Right ventricle myocardium (tissue), 1 donor: ENCODE results near the gene OR2C1.

GRCh38 chr16:3308446-3309200, 3.3 kb downstream of the ZNF75A start:
- PRO-cap, 2 experiments: no peak in any of the 2 experiments

DNA sequence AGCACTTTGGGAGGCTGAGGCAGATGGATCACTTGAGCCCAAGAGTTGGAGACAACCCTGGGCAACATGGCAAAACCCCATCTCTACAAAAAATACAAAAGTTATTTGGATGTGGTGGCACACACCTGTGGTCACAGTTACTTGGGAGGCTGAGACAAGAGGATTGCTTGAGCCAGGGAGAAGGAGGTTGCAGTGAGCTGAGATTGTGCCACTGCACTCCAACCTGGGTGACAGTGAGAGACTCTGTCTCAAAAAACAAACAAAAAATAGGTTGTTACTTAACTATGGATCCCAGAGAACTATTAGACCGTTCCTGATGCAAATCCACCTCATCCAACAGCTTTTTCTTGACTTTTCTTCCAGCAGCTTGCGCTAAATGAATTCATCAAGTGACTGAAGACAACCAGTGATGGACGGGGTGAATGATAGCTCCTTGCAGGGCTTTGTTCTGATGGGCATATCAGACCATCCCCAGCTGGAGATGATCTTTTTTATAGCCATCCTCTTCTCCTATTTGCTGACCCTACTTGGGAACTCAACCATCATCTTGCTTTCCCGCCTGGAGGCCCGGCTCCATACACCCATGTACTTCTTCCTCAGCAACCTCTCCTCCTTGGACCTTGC, at the start of gene OR2C1:
TSS of gene OR2C1 (plus strand) at position 358 of the 624 bp plus-strand sequence.
- PRO-cap, 2 experiments: no peak in any of the 2 experiments

DNA sequence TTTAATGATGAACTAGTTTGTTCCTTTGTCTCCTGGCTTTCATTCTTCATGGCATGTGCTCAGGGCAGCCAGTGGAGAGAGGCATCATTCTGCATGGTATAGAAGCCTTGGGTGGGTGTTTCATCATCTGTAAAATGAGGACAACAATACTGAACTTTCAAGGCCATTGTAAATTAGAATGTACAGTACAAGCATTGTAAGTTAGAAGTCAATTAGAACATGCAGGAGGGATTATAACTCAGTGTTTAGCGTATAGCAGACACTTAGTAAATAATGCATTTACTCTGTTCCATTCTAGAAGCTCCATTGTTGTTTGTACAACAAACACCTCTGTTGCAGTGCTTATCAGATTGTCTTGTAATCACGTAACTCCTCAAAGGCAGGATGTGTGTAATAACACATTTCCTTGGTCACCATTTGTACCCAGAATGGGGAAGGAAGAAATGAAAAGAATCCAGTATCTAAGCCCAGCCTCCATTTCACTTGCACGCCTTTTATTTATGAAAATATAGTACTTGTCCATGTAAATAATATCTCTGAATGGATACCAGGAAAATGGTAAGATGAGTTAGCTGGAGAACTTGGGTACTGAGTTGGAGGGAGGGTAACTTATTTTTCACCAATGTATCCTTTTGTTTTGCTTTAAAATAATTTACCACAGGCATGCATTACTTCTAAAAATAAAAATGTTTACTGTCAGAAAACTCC, 7.4 kb downstream of the NAA60 start:
- PRO-cap, 2 experiments: no peak in any of the 2 experiments

DNA sequence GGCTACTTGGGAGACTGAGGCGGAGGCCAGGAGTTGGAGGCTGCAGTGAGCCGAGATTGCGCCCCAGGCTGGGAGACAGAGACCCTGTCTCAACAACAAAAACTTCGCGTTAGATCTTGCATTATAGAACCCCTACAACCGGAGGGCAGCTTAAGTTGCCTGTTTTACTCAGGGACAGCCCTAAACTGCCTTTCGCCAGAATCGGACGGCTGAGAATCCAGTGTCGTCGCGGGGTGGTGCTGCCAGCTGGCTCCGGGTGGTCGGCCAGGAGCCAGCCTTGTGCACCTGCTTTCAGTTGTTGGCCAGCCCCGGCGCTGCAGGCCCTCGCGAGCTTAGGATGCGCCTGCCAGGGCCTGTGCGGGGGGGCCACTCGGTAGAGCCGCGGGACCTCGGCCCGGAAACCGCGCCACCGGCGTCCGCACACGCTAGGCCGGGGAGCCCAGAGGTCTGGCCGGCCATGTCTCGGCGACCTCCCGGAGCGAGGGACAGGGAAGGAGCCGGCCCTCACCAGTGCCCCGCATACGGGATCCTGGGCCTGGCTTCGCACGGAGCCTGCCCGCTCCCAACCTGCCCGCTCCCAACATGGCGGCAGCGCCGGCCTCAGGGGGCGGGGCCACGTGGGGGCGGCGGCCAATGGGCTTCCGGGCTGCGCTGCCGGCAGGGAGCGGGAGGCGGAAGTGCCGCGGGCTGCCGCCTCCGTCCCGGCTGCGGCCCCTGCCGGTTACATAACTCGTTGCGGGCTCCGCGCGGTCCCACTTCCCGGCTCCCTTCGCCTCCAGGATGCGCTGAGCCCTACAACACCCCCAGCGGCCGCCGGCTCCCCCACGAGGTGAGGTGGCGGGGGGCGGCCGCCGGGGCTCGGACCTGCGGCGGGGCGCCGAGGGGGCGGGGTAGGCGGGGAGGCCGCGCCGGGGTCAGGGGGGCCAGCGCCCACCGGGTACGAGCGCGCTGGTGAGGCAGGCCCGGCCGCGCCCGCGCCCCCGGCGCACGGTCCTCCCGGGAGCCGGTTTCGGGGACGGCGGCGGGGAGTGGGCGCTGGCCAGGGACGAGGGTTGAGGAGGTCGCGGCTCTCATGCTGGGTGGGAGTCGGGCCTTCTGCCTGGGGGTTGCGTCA, 14.2 kb downstream of the NAA60 start:
- PRO-cap, 2 experiments: peak in 2 of 2 experiments; most common plus-strand start position 349 of the sequence (in 2); most common minus-strand start position 222 of the sequence (in 2)

DNA sequence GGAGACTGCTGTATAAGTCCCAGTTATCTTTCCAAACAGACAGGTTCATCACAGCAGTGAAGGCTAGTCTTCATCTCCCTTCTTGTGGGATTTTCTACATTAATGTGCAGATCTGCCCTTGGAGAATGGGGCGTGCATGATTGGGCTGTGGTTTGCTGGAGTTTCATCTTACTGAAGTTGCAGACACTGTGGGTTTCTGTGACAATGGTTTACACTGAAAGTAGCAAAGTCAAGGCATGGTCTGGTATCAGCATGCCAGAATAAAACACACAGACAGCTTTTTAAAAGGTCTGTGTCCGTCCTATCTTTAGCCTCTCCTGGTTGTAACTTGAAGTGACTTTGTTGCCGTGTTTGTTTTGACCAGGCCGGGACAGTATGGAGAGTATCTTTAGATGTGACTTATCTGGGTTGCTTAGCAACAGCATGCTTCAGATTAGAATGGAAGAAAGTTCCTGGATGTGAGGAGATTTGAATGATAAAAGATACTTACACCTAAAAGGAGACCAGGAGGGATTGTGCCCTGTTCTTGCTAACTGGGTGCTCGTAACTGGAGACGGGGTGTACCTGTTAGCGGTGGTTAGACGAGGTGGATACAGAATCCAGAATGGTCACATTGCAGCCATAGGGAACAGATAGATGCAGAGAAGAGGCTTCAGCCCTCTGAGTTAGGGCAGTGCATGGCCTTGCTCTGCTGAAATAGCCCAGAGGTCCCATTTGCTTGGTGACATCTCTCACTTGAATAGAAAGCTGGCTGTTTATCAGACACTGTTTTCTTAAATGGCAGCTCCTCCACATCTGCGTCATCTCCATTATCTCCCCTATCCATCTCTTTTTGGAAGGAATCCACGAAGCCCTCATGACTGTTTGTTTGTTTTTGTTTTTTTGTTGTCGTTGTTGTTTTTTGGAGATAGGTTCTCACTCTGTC, 16.3 kb downstream of the NAA60 start:
- PRO-cap, 2 experiments: peak in 1 of 2 experiments; most common minus-strand start position 330 of the sequence (in 1)

DNA sequence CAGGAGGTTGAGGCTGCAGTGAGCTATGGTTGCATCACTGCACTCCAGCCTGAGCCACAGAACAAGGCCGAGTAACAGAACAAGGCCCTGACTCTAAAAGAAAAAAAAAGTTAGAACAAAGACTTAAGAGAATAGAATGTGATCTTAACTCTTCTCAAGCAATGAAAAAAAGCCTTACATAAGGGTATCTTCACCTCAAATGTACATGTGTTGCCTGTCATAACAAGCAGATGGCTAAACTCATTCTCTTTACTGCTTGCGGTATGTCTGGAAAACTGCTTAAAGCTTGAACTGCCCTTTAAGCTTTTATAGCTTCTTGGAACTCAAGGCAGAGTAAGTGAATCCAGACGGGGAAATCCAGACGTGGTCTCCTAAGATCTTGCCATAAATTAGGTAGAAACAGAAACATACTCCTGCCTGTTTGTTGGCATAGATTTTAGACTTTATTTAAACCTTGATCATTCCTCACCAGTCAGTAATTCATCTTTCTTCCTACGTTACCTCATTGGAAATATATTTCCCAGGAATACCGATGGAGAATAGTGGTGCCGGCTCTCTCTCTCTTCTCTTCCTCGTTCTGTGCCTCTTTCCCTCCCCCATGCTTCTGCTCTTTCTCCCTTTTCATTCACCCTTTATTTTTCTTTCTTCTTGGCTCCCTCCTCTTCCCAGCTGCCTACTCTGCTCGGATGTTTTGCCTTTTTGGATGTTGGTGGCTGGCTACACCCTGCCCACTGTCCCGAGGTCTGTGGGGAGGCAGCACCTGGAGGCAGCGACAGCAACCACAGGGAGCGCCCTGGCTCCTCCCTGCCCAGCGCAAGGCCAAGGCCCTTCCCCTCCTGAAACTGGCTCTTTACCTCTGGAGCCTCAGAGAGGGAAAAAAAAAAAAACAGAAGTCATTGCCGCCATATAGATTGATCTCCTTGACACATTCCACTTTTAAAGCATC, 19.8 kb downstream of the CLUAP1 start:
- PRO-cap, 2 experiments: no peak in any of the 2 experiments

DNA sequence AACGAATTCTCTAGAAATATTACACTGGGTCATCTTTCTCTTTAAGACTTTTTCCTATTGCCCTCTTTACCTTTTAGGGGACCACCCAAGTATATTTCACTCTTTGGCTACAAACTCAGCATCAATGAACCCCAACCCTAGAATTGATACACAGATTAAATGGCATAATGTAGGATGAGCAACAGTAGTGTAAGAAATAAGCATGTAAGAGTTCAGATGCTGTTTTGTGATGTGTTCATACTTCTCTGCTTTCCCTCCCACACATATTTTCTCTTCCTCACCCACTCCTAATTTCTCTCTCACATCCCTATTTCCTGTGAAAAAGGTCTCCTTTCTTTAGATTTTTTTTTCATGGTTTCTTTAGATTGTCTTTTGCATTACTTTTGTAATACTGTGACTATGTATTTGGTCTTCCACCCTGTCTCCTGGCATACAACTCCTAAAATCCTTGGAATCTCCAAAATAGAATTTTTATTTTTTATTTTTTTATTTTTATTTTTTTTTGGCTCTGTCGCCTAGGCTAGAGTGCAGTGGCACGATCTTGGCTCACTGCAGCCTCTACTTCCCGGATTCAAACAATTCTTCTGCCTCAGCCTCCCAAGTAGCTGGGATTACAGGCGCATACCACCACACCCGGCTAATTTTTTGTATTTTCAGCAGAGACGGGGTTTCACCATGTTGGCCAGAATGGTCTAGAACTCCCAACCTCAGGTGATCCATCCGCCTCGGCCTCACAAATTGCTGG, 21.6 kb downstream of the CREBBP start:
- PRO-cap, 2 experiments: no peak in any of the 2 experiments

- PRO-cap, 2 experiments: no peak in any of the 2 experiments
Measured at GRCh38 chr16:3999273-3999812, 116.9 kb downstream of the ADCY9 start.

GRCh38 chr16:4032641-4033370, 83.4 kb downstream of the ADCY9 start:
- PRO-cap, 2 experiments: no peak in any of the 2 experiments

DNA sequence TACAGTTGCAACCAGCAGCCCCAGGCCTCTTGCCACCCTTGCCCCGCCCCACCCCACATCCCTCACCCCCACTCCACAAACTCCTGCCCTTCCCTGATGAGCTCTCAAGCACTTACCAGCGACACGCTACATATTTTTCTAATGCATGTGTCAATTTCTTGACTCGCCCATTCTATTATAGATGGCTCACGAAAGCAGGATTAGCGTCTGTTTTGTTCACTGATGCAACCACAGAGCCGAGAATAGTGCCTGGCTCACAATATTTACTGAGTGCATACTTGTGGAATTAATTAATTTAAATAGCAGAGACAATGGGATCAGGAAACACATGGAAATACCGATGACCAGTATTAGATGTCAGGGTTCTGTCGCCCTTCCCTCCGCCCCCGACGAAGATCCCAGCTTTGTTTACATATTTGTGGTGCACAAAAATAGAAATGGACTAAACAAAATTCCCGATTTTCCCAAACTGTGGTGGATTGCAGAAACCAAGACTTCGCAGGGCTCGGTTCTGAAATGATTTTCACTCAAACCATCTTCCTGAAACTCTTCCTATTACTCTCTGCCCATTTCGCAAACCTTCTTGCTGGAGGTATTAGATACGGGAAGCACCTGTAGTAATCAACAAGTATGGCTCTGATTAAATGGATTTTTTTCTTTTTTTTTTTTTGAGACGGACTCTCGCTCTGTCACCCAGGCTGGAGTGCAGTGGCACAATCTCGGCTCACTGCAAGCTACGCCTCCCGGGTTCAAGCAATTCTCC, 62.1 kb downstream of the ADCY9 start:
- PRO-cap, 2 experiments: no peak in any of the 2 experiments

DNA sequence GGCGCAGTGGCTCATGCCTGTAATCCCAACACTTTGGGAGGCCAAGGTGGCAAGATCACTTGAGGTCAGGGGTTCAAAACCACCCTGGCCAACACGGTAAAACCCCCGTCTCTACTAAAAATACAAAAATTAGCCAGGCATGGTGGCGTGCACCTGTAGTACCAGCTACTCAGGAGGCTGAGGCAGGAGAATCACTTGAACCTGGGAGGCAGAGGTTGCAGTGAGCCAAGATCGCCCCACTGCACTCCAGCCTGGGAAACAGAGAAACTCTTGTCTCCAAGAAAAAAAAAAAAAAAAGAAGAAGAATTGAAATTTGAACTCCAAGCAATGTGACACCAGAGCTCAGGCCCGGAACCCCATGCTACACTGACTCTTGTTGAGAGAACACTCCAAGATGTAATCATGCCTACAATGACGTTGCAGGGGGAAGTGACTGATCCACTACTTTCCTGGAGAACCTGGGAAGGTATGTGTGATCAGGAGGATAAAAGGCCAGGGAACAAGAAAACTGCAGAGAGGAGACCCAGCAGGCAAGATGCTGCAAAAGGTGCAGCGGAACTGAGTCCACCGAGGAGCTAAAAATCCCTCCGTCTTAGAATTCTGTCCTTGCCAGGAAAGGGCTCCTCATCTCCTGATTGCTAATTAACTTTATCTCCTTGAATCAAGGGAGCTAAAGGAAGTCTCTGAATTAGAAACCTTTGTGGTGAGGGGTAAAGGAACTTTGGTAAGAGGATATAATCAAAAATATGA, 57.9 kb downstream of the ADCY9 start:
- PRO-cap, 2 experiments: no peak in any of the 2 experiments

GRCh38 chr16:4090124-4091097, 25.8 kb downstream of the ADCY9 start:
- PRO-cap, 2 experiments: peak in 2 of 2 experiments; most common plus-strand start chr16:4090564 (in 1); most common minus-strand start chr16:4090483 (in 1)

- PRO-cap, 2 experiments: no peak in any of the 2 experiments
Measured at GRCh38 chr16:4218132-4218865, 23.6 kb downstream of the SRL start.

DNA sequence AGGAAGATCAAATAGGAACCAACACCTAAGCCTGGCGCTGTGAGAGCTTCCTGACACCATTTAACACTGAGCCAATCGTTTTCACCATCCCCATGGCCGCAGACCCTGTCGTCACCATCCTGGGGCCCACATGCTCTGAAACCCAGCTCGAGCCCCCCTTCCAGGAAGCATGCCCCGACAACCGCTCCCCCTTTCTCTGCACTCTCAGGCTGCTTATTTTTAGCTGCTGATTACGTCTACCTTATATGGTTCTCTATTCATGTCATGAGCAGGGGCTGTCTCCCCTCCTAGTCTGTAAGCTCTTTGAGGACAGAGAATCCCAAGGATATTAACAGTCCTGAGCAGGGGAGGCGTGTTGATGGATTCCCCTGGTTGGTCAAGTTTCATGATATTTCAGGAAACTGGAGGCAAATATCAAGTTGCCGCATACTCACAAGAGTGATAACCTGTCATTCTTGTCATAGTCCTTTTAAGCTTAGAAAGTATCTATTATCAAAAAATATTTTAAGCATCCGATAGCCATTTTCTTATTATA, 10.4 kb downstream of the SRL start:
- PRO-cap, 2 experiments: peak in 2 of 2 experiments; most common plus-strand start position 331 of the sequence (in 2); most common minus-strand start position 137 of the sequence (in 1)

- PRO-cap, 2 experiments: no peak in any of the 2 experiments
Measured at GRCh38 chr16:4260046-4260779, 12.6 kb downstream of the TFAP4 start.

DNA sequence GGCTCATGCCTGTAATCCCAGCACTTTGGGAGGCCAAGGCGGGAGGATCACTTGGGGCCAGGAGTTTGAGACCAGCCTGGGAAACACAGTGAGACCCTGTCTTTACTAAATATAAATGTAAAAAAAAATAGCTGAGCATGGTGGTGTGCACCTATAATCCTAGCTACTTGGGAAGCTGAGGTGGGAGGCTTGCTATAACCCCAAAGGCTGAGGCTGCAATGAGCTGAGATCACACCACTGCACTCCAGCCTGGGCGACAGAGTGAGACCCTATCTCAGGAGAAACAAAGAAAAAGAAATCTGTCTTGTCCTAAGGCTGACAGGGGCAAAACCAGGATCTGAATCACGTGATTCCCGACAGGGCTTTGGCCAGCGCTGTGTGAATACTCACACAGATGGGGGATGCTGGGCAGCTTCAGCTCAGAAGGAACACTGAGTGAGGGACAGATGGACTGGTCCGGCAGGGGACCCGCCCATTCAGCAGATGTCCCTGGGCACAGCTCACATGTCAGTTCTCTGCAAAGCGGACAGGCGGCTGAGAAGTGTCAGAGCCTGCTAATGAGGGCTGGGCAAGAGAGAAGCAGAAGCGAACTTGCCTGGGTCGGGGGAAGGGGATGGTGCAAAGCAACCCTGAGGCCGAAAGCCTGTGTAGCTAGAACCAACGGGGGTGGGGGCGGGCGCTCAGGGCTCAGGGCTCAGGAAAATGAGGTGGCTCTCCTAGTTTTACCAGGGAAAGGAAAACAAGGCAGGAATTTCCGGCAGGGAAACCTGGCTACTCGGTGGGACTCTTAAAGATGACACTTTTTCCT, 12.0 kb upstream of the GLIS2 start:
- PRO-cap, 2 experiments: no peak in any of the 2 experiments

GRCh38 chr16:4313795-4314267, 2.0 kb upstream of the GLIS2 start:
- PRO-cap, 2 experiments: no peak in any of the 2 experiments

- PRO-cap, 2 experiments: no peak in any of the 2 experiments
Measured at GRCh38 chr16:4314436-4315193, 1.3 kb upstream of the GLIS2 start.

DNA sequence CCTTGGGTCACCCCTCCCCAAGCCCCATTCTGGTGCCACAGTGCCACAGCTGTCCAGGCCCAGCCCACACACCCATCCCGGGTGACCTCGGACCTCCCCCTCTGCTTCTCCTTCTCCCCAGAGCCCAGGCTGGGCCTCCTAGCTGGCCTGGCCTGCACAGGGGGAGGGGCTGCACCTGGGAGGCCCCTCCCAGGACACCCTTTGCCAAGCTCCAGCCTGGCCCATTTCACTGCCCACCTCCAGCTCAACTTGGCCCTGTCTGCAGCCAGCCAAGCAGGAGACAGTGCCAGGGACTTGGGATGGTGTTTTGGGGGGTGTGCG, 1.6 kb downstream of the GLIS2 start:
- PRO-cap, 2 experiments: no peak in any of the 2 experiments

- PRO-cap, 2 experiments: no peak in any of the 2 experiments
Measured at GRCh38 chr16:4336902-4337911, 13.9 kb downstream of the PAM16 start.